ENCODE measurements around a stretch of chr10.

DNA sequence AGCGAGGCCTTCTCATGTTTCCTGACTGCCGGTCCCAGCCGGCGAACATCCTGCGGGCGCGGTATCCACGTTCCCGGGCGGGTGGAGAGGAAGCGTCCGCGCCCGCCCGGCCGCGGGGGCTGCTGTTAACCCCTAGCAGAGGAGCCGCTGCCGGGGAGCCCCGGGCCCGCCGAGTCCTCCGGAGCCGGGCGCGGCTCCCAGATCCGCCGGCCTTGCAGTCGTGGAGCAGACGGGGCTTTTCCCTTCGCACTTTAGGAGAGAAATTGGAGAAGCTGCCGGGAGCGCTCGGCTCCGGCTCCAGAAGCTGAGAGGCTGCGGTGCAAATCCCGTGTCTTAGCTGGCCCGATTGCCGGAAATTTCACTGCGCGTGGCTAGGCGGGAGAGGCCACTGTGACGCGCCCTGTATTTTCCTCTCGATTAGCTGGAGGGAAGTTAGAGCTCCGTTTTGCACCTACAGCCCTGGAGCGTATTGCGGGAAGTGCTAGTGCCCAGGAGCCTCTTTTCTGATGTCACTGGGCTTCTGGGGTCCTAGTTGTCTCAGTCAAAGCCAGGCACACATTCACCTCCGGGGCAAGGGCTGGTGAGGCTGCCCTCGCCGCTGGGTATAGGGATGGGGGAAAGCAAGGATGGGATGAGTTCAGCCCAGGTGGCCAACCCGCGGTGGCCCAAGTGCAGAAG, 405 bp upstream of the MKX start:
- PRO-cap, 6 experiments: no peak in any of the 6 experiments
- RAMPAGE, long total RNA, 2 experiments: no peak in any of the 2 experiments
- RRBS: 2% methylated on average over 23 of the region's 53 CpGs

- PRO-cap, 6 experiments: no peak in any of the 6 experiments
- RAMPAGE, long total RNA, 2 experiments: no peak in any of the 2 experiments
- RRBS: no CpG with 5 or more reads among the region's 8 CpGs
These were observed 23.5 kb upstream of the MPP7 start for GRCh38 chr10:28326180-28326925.

- PRO-cap, 6 experiments: no peak in any of the 6 experiments
- RAMPAGE, long total RNA, 2 experiments: no peak in any of the 2 experiments
- RRBS: no CpG with 5 or more reads among the region's 8 CpGs
These were observed 84.3 kb upstream of the MPP7 start for GRCh38 chr10:28387073-28387625.

- PRO-cap, 6 experiments: no peak in any of the 6 experiments
- RAMPAGE, long total RNA, 2 experiments: no peak in any of the 2 experiments
- RRBS: no CpG with 5 or more reads among the region's 4 CpGs
These were observed 100.0 kb upstream of the MPP7 start for GRCh38 chr10:28402877-28403237.

- PRO-cap, 6 experiments: no peak in any of the 6 experiments
- RAMPAGE, long total RNA, 2 experiments: no peak in any of the 2 experiments
- RRBS: no CpG with 5 or more reads among the region's 9 CpGs
These were observed 69.2 kb upstream of the WAC start for GRCh38 chr10:28463670-28464236.

GRCh38 chr10:28500090-28500701, 32.7 kb upstream of the WAC start:
- PRO-cap, 6 experiments: no peak in any of the 6 experiments
- RAMPAGE, long total RNA, 2 experiments: no peak in any of the 2 experiments
- RRBS: 29% methylated on average over 3 of the region's 9 CpGs

- PRO-cap, 6 experiments: no peak in any of the 6 experiments
- RAMPAGE, long total RNA, 2 experiments: no peak in any of the 2 experiments
- RRBS: no CpG with 5 or more reads among the region's 3 CpGs
These were observed 4.7 kb downstream of the WAC start for GRCh38 chr10:28537319-28538237.

DNA sequence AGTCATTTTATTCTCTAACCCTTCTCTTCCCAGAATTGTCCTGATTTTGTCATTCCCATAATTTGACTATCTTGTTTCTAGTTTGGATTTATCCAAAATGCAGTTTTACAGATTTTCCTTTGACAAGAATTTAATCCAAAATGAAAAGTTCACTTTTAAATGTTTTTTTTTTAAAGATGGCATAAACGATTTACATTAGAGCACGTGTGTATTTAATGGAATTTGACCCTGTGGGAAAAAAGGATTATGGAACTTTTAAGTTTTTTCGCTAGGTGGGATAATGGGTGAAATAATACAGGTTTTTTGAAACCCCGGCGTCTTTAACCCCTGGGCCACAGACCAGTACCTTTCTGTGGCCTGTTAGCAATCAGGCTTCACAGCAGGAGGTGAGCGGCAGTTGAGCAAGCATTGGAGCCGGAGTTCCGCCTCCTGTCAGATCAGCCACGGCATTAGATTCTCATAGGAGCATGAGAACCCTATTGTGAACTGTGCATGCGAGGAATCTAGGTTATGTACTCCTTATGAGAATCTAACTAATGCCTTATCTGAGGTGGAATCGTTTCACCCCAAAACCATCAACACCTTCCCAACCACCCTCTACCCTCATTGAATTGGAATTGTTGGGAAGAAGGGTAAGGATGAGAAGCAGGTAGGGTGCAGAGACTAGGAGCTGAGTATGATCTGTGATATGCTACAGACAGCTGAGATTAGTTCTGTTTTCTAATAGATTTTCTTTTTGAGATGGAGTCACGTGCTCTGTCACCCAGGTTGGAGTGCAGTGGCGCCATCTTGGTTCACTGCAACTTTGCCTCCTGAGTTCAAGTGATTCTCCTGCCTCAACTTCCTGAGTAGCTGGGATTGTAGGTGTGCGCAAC, 28.7 kb downstream of the WAC start:
- PRO-cap, 6 experiments: no peak in any of the 6 experiments
- RAMPAGE, long total RNA, 2 experiments: no peak in any of the 2 experiments
- RRBS: no CpG with 5 or more reads among the region's 14 CpGs

DNA sequence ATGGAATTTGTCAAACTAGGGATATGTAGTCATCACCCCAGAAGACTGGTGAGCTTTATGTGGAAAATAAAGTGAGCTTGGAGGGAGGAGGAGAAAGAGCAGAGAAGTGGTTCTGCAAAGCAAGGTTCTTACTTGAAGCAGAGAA, 2.3 kb downstream of the BAMBI start:
- PRO-cap, 6 experiments: no peak in any of the 6 experiments
- RAMPAGE, long total RNA, 2 experiments: no peak in any of the 2 experiments

- PRO-cap, 6 experiments: no peak in any of the 6 experiments
- RAMPAGE, long total RNA, 2 experiments: no peak in any of the 2 experiments
- RRBS: no CpG with 5 or more reads among the region's 9 CpGs
These were observed 130.3 kb downstream of the BAMBI start for GRCh38 chr10:28807468-28808090.

- PRO-cap, 6 experiments: peak in 1 of 6 experiments; most common plus-strand start chr10:28839858 (in 1); most common minus-strand start chr10:28839745 (in 1)
- RAMPAGE, long total RNA, 2 experiments: no peak in any of the 2 experiments
- RRBS: no CpG with 5 or more reads among the region's 8 CpGs
These were observed 162.3 kb downstream of the BAMBI start for GRCh38 chr10:28839559-28840094.

DNA sequence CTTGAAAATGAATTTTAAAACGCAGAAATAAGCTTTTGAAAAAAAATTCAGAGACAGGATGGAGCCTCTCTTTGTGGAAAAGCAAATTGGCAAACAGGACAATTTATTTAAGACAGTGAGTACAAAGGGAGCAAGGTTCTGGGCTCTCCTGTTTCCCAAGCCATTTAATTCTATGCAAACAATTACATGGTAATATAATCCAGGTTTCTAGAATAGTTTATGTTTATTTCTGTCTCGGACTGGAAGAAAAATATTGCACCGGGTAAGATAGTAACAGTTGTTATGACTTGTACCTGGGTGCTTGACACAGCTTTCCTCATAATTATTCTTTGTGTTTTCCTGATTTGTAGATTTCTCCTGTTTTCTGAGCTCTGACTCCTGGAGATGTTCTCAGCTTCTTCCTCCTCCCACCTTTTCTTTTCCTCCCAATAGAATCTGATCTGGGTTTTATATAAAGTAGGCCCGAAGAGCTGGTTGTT, 263.2 kb downstream of the BAMBI start:
- PRO-cap, 6 experiments: no peak in any of the 6 experiments
- RAMPAGE, long total RNA, 2 experiments: no peak in any of the 2 experiments
- RRBS: no CpG with 5 or more reads among the region's 4 CpGs

GRCh38 chr10:29142524-29143123, 146.2 kb upstream of the LYZL1 start:
- PRO-cap, 6 experiments: no peak in any of the 6 experiments
- RAMPAGE, long total RNA, 2 experiments: no peak in any of the 2 experiments
- RRBS: 59% methylated on average over 3 of the region's 25 CpGs

DNA sequence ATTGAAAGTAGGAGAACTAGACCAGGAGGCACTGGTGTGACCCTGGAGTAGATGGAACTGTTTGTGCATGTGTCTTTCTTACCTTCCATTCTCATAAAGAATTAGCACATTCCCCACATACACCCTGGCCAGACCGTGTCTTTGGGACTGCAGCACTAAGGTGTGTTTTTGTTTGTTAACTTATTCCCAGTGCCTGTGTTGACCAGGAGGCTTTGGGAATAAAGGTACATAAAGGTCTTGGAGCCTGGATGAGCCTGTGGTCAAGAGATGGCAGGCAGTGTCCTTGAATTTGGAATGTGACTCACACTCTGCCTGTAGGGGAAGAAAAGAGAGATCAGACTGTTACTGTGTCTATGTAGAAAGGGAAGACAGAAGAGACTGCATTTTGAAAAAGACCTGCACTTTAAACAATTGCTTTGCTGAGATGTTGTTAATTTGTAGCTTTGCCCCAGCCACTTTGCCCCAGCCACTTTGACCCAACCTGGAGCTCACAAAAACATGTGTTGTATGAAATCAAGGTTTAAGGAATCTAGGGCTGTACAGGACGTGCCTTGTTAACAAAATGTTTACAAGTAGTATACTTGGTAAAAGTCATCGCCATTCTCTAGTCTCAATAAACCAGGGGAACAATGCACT, 137.6 kb downstream of the LYZL1 start:
- PRO-cap, 6 experiments: no peak in any of the 6 experiments
- RAMPAGE, long total RNA, 2 experiments: no peak in any of the 2 experiments
- RRBS: no CpG with 5 or more reads among the region's 3 CpGs

GRCh38 chr10:29465305-29465797, 169.4 kb downstream of the SVIL start:
- PRO-cap, 6 experiments: no peak in any of the 6 experiments
- RAMPAGE, long total RNA, 2 experiments: no peak in any of the 2 experiments
- RRBS: no CpG with 5 or more reads among the region's 12 CpGs

- PRO-cap, 6 experiments: peak in 1 of 6 experiments; most common minus-strand start chr10:29550811 (in 1)
- RAMPAGE, long total RNA, 2 experiments: no peak in any of the 2 experiments
- RRBS: 91% methylated on average over 5 of the region's 19 CpGs
These were observed 84.3 kb downstream of the SVIL start for GRCh38 chr10:29550327-29550984.

GRCh38 chr10:29588853-29589541, 45.8 kb downstream of the SVIL start:
- PRO-cap, 6 experiments: no peak in any of the 6 experiments
- RAMPAGE, long total RNA, 2 experiments: no peak in any of the 2 experiments
- RRBS: no CpG with 5 or more reads among the region's 12 CpGs

- PRO-cap, 6 experiments: no peak in any of the 6 experiments
- RAMPAGE, long total RNA, 2 experiments: no peak in any of the 2 experiments
- RRBS: no CpG with 5 or more reads among the region's 11 CpGs
These were observed 13.5 kb downstream of the SVIL start for GRCh38 chr10:29621057-29621842.

DNA sequence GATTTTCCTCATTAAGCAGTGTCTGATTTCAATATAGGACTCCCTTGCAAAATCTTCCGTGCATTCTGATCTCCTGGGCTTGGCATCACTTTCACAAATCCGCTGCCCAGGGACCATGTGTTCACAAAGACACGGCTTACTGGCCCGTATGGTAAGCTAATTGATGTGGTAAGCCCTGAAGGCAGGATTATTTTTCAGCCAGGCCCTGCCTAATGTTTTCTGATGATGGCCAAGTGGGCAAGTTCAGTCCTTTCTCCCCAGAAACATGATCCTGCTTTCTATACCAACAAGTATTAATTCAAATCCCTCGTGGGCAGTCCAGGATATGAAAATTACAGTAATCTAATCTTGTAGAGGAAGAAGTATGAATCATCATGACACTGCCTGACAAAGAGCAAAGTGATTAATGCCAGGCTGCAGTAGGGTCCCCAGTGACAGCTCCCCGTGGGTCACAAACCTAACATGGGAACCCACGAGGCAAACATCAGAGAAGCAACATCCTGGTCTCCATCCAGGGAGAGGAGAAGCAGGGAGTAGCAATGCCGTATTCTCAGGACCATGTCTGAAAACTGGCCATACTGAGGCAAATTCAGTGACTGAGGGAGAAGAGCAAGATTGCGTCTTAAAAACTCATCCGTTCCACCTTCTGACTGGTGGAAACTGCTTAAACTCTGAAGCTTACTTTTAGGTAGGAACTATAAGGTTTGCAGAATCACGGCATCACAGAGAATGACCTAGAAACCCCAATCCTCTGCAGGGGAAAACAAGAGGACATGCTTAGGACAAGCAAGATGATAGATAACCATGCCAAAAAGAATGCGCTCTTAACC, 11.8 kb upstream of the SVIL start:
- PRO-cap, 6 experiments: no peak in any of the 6 experiments
- RAMPAGE, long total RNA, 2 experiments: no peak in any of the 2 experiments
- RRBS: no CpG with 5 or more reads among the region's 12 CpGs

DNA sequence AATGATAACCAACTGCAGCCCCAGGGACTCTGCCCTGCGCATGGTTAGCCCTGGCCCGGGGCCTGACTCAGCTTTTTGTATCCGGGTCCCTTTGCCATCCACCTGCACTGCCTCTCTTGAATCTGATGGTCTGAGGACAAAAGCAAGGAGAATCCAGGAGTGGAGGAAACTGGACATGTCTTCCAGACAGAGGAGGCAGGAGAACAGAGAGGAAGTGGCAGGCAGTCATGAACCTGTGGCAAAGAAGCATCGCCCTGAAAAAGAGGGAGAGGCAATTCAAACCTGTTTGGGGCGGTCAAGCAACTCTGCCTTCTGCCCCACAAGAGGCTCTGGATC, 147.6 kb upstream of the SVIL start:
- PRO-cap, 6 experiments: no peak in any of the 6 experiments
- RAMPAGE, long total RNA, 2 experiments: no peak in any of the 2 experiments
- RRBS: no CpG with 5 or more reads among the region's 5 CpGs